IMR-90 (cell line): ENCODE results near the genes ZCCHC4 and TBC1D19.

- RRBS, result no CpG with 5 or more reads among the region's 1 CpG
CAGE:
- cytosol, long polyA plus RNA, result no peak
- long polyA plus RNA, result no peak
- nucleus, long polyA plus RNA, result no peak
Measured at GRCh38 chr4:25213179-25213770, 20.6 kb upstream of the PI4K2B start.

GRCh38 chr4:25312257-25313415, at the start of gene ZCCHC4:
Gene ZCCHC4 (plus strand): TSS chr4:25312774.
- RRBS, result 2% methylated on average over 4 of the region's 47 CpGs
CAGE:
- cytosol, long polyA plus RNA, result start-site peak on the plus strand at chr4:25312801-25312809, 24 and 33 reads in 2 replicates
- long polyA plus RNA, result no peak
- nucleus, long polyA plus RNA, result start-site peak on the plus strand at chr4:25312801-25312812, 106 and 33 reads in 2 replicates

DNA sequence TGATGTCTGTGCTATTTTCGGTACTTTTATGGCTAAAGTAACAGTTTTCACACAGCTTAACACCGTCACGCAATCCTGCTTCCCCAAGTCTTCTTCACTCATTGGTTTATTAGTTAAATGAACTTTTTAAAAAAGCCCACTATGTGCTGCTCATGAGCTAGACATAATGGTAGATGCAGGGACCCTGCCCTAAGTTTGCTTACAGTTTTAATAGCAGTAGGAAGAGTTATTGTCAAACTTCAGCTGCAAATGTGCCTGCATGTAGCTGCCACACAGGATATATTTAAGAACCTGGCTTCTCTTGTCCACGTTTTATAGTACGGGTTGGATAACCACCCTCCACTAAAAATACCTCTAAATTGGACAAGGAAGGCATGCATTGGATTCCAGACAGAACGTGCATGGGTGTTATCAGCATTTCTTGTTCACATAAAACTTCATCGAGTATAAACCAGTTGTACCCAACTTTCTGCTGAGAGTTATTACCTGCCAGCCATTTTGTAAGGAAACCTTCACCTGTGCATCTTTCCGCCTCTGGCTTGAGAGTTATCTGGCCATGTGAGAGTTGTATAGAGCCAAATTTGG, 780 bp downstream of the ANAPC4 start:
- RRBS, result no CpG with 5 or more reads among the region's 8 CpGs
CAGE:
- cytosol, long polyA plus RNA, result no peak
- long polyA plus RNA, result no peak
- nucleus, long polyA plus RNA, result no peak

- RRBS, result no CpG with 5 or more reads among the region's 7 CpGs
CAGE:
- cytosol, long polyA plus RNA, result no peak
- long polyA plus RNA, result no peak
- nucleus, long polyA plus RNA, result no peak
Measured at GRCh38 chr4:25790012-25790627, 72.7 kb downstream of the SEL1L3 start.

DNA sequence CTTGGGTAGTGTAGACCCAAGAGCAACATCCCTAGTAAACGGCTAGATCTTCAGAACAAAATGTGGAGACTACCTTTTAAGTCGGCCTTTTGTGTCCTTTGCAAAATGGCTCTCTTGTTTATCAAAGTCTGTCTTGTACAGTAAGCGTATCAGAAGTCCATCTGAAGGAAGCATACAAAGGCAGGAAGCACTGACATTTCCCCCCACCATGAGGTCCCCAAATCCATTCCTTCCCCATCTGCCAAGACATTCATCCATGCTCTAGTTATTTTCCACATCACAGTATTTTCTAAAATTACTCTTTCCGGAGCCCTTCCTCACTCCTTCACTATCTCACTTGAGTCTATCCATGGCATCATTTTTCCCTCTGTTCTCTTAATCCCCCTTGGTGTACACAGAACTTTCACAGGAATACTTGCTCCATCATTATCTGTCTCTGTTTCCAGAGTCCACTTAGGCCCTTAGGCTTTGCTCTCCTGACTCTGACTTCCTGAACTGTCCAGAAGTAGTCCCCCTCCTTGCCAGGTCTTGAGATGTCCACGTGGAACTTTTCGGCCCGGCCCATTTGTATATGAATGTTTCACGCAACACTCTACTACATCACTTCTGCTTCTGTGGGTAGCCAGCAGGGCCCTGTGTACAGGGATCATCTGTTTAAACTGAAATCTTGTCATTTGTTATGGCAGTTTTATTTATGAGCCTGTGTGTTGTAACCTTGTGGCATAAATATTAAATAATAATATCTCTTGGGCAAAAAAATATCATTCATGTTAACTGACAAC, 2.1 kb downstream of the SEL1L3 start:
- RRBS, result no CpG with 5 or more reads among the region's 8 CpGs
CAGE:
- cytosol, long polyA plus RNA, result no peak
- long polyA plus RNA, result no peak
- nucleus, long polyA plus RNA, result no peak

GRCh38 chr4:26341567-26342180, 20.9 kb downstream of the RBPJ start:
- RRBS, result no CpG with 5 or more reads among the region's 6 CpGs
CAGE:
- cytosol, long polyA plus RNA, result no peak
- long polyA plus RNA, result no peak
- nucleus, long polyA plus RNA, result no peak

GRCh38 chr4:26583413-26584209, at the start of gene TBC1D19:
Gene TBC1D19 (plus strand): TSS chr4:26584084.
- RRBS, result 0% methylated on average over 4 of the region's 38 CpGs
CAGE:
- cytosol, long polyA plus RNA, result start-site peak on the plus strand at chr4:26584063-26584125, 131 and 234 reads in 2 replicates
- long polyA plus RNA, result start-site peak on the plus strand at chr4:26584070-26584131, 59 and 257 reads in 2 replicates
- nucleus, long polyA plus RNA, result start-site peak on the plus strand at chr4:26584070-26584131, 220 and 140 reads in 2 replicates

DNA sequence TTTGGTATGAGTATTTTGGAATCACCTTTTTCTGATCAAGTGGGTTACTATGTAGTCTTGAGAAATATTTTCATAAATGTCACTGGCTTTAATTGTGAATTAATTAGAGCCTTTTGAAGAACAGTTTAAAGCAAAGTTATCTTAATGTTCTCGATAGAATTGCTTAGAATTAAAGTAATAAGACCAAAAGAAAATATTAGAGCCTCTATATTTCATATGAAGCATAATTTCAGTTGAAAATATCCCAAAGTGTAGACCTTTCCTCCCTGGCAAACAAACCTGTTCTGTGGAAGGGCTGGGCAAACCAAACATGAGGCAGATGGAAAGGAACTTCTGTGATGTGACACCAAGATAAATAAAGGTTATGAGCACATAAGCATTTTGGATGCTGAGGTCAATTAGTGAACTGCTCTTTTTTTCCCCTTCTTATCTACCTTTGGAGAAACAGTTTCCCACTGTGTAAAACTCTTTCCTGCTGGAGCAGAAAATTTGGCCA, 109.7 kb upstream of the STIM2 start:
- RRBS, result no CpG with 5 or more reads among the region's 1 CpG
CAGE:
- cytosol, long polyA plus RNA, result no peak
- long polyA plus RNA, result no peak
- nucleus, long polyA plus RNA, result no peak

- RRBS, result 5% methylated on average over 20 of the region's 80 CpGs
CAGE:
- cytosol, long polyA plus RNA, result no peak
- long polyA plus RNA, result no peak
- nucleus, long polyA plus RNA, result start-site peak on the plus strand at chr4:26857579-26857633, 20 and 127 reads in 2 replicates; start-site peak on the plus strand at chr4:26857697-26857733, 50 and 130 reads in 2 replicates
Measured at GRCh38 chr4:26857139-26858446, 3.0 kb upstream of the STIM2 start.

- RRBS, result no CpG with 5 or more reads among the region's 3 CpGs
CAGE:
- cytosol, long polyA plus RNA, result no peak
- long polyA plus RNA, result no peak
- nucleus, long polyA plus RNA, result no peak
Measured at GRCh38 chr4:26867627-26868471, 7.2 kb downstream of the STIM2 start.

GRCh38 chr4:27022535-27022917, 161.9 kb downstream of the STIM2 start:
- RRBS, result no CpG with 5 or more reads among the region's 9 CpGs
CAGE:
- cytosol, long polyA plus RNA, result no peak
- long polyA plus RNA, result no peak
- nucleus, long polyA plus RNA, result no peak

DNA sequence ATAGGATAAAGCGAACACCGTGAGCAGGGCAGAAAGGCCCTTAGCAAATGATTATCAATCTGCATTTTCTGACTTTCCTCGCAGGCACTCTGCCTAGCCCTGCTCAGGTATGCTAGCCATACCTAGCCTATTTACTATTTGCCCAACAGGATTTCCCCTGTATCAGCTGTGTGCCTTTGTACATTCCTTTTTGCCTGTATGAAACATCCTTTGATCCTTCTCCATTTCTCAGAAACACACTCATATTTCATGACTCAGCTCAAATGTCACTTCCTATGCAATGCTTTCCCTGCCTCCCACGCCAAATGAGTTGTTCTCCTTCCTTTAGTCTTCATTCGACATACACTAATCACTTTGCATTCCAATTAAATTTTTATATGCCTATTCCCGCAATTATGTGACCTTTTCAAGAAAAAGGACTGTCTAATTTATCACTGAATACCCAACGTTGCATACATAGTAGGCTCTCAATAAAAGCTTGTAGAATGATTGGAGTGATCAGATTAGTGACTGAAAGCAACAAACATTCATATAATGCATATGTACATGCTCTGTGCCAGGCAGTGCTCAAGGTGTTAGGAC, 37.3 kb downstream of the PCDH7 start:
- RRBS, result no CpG with 5 or more reads among the region's 7 CpGs
CAGE:
- cytosol, long polyA plus RNA, result no peak
- long polyA plus RNA, result no peak
- nucleus, long polyA plus RNA, result no peak

- RRBS, result no CpG with 5 or more reads among the region's 2 CpGs
CAGE:
- cytosol, long polyA plus RNA, result no peak
- long polyA plus RNA, result no peak
- nucleus, long polyA plus RNA, result no peak
Measured at GRCh38 chr4:35988712-35988934, 255.7 kb downstream of the ARAP2 start.

- RRBS, result 4% methylated on average over 24 of the region's 28 CpGs
CAGE:
- cytosol, long polyA plus RNA, result no peak
- long polyA plus RNA, result no peak
- nucleus, long polyA plus RNA, result no peak
Measured at GRCh38 chr4:36243813-36244236, 489 bp downstream of the ARAP2 start.

DNA sequence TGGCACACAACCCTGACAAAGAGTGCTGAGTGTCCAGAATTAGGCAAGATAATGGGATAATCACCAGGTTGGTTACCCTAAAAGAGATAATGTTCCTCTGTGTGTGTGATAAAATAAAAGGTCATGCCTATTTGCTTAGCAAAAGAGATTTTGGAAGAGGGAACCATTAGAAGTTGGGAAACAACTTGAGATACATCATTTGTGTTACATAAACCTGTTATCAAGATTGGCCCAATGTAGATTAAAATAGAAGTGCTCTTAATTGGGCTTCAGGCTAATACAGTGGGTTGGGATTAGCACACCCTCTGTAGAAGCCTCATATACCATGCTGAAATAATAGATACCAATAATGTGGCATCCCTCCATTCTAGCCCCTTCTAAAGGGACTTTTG, 26.5 kb upstream of the C4orf19 start:
CAGE:
- cytosol, long polyA plus RNA, result no peak
- long polyA plus RNA, result no peak
- nucleus, long polyA plus RNA, result no peak

GRCh38 chr4:37463484-37463894, 9.8 kb downstream of the C4orf19 start:
- RRBS, result no CpG with 5 or more reads among the region's 1 CpG
CAGE:
- cytosol, long polyA plus RNA, result no peak
- long polyA plus RNA, result no peak
- nucleus, long polyA plus RNA, result no peak

GRCh38 chr4:37675098-37675577, 11.0 kb downstream of the RELL1 start:
- RRBS, result no CpG with 5 or more reads among the region's 2 CpGs
CAGE:
- cytosol, long polyA plus RNA, result no peak
- long polyA plus RNA, result no peak
- nucleus, long polyA plus RNA, result no peak

DNA sequence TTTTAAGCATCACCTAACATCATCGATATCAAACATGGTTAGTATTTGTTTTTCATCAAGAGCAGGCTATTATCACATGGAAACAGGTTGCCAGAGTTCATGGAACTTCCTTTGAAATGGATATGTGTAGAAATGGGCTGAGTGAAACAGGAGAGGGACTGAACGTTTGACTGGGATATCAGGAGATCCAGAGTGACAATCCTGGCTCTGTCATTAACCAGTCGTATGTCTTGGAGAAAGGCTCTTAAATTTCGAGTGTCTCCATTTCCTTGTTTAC, 4.2 kb upstream of the PGM2 start:
- RRBS, result no CpG with 5 or more reads among the region's 4 CpGs
CAGE:
- cytosol, long polyA plus RNA, result no peak
- long polyA plus RNA, result no peak
- nucleus, long polyA plus RNA, result no peak

- RRBS, result no CpG with 5 or more reads among the region's 19 CpGs
CAGE:
- cytosol, long polyA plus RNA, result no peak
- long polyA plus RNA, result no peak
- nucleus, long polyA plus RNA, result no peak
Measured at GRCh38 chr4:37891528-37892147, 754 bp downstream of the TBC1D1 start.

DNA sequence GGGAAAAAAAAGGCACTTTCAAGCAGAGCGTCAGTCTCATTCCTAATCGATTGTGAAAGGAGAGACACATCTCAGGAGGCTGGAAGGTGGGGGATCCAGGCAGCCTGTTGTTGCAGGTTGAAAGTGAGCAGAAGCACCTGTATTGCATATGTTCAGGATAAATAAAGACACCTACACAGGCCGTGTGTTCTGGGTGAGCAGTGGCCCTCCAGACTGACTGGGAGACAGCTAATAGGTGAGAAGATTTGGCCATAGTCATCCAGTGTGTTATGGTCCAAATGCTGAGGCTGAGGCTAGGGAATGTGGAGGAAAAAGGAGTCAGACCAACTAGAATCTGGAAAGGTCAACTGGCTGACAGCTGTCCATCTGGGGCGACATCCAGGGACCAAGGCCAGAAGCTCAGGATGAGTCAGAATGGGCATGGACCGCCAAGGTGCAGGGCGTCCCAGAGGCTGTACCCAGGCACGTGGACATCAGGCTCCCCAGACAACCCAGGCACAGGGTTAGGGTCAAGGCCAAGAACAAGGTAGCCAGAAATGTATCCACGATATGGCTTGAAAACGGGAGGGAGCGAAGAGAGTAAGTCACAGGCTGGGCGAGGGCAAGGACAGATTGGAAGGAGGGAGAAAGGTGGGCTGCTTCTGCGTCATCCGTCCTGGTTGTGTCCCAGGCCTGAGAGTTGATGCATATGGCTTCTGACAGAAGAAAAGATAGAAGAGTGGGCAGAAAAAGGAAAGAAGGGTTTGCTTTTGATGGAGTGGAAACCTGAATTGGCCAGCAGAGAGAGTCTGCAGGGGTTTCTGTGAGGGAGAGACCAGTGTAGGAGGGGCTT, 26.1 kb upstream of the PTTG2 start:
- RRBS, result no CpG with 5 or more reads among the region's 13 CpGs
CAGE:
- cytosol, long polyA plus RNA, result no peak
- long polyA plus RNA, result no peak
- nucleus, long polyA plus RNA, result no peak